Suprapubic skin (tissue), 4 donors: ENCODE measurements around a stretch of chr4.

DNA sequence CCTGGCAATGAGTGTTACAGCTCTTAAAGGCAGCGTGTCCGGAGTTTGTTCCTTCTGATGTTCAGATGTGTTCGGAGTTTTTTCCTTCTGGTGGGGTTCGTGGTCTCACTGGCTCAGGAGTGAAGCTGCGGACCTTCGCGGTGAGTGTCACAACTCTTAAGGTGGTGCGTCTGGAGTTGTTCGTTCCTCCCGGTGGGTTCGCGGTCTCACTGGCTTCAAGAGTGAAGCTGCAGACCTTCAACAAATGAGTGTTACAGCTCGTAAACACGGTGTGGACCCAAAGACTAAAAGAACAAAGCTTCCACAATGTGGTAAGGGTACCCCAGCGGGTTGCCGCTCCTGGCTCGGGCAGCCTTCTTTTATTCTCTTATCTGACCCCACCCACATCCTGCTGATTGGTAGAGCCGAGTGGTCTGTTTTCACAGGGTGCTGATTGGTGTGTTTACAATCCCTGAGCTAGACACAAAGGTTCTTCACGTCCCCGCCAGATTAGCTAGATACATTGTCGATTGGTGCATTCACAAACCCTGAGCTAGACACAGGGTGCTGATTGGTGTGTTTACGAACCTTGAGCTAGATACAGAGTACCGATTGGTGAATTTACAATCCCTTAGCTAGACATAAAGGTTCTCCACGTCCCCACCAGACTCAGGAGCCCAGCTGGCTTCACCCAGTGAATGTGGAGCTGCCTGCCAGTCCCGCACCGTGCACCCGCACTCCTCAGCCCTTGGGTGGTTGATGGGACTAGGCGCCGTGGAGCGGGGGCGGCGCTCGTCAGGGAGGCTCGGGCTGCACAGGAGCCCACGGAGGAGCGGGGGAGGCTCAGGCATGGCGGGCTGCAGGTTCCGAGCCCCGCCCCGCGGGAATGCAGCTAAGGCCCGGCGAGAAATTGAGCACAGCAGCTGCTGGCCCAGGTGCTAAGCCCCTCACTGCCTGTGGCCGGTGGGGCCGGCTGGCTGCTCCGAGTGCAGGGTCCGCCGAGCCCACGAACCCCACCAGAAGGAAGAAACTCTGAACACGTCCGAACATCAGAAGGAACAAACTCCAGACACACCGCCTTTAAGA lies 6.6 kb upstream of the TNIP2 start:
- PRO-cap = no peak
- RAMPAGE, long total RNA, 4 experiments = no peak in any of the 4 experiments

- PRO-cap = bidirectional peak, plus-strand start at chr4:2799017, minus-strand start at chr4:2798883
- RAMPAGE, long total RNA, 4 experiments = start-site peak on the plus strand in 3 of 4 experiments, at chr4:2798947-2799163 at its widest, 20 to 200 reads per replicate
Observed at GRCh38 chr4:2798338-2799237, 5.7 kb downstream of the SH3BP2 start.

GRCh38 chr4:2805509-2806166 lies 12.8 kb downstream of the SH3BP2 start:
- PRO-cap = no peak
- RAMPAGE, long total RNA, 4 experiments = no peak in any of the 4 experiments

DNA sequence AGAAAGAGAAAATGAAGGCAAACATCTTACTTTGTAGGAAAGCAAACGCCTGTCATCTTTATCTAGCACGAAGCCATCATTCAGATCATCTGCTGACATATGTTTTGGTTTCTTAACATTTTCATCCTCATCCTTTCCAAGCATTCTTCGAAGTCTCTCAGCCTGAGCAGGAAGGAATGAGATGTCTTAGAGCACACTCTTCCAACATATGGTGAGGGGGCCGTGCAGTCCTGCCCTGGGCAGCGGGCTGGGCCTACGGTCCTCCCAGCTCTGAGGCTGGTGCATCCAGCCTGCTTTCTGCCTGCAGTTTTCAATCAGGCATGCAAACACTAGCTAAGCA lies 12.2 kb downstream of the NOP14 start:
- PRO-cap = no peak
- RAMPAGE, long total RNA, 4 experiments = no peak in any of the 4 experiments

- PRO-cap = no peak
- RAMPAGE, long total RNA, 4 experiments = no peak in any of the 4 experiments
Observed at GRCh38 chr4:2956627-2957010, 6.6 kb downstream of the NOP14 start.

GRCh38 chr4:3037763-3038498 lies 36.5 kb upstream of the HTT start:
- PRO-cap = no peak
- RAMPAGE, long total RNA, 4 experiments = no peak in any of the 4 experiments

DNA sequence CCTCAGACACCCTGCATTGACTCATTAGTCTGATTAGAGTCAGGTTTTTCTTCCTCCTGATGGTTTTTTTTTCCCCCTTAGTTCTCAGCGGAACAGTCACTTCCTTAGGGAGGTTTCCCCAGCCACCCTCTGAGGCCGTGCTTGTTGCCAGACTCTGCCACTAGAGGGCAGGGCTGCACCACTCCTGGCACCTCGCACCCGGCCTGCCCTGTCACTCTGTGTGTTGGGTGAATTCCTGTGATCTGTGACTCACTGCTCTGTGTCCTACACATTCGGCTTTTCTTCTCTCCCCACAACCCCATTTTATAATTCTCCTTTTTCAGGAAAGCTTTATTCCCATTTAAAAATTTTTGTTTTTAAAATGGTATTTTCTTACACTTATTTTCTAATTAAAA lies 32.1 kb downstream of the HTT start:
- PRO-cap = no peak
- RAMPAGE, long total RNA, 4 experiments = no peak in any of the 4 experiments

GRCh38 chr4:3331258-3331863 lies 38.5 kb downstream of the RGS12 start:
- PRO-cap = no peak
- RAMPAGE, long total RNA, 4 experiments = no peak in any of the 4 experiments

- PRO-cap = no peak
- RAMPAGE, long total RNA, 4 experiments = no peak in any of the 4 experiments
Observed at GRCh38 chr4:3384271-3384816, 57.4 kb upstream of the HGFAC start.

- PRO-cap = no peak
- RAMPAGE, long total RNA, 4 experiments = no peak in any of the 4 experiments
Observed at GRCh38 chr4:3386549-3386971, 55.2 kb upstream of the HGFAC start.

DNA sequence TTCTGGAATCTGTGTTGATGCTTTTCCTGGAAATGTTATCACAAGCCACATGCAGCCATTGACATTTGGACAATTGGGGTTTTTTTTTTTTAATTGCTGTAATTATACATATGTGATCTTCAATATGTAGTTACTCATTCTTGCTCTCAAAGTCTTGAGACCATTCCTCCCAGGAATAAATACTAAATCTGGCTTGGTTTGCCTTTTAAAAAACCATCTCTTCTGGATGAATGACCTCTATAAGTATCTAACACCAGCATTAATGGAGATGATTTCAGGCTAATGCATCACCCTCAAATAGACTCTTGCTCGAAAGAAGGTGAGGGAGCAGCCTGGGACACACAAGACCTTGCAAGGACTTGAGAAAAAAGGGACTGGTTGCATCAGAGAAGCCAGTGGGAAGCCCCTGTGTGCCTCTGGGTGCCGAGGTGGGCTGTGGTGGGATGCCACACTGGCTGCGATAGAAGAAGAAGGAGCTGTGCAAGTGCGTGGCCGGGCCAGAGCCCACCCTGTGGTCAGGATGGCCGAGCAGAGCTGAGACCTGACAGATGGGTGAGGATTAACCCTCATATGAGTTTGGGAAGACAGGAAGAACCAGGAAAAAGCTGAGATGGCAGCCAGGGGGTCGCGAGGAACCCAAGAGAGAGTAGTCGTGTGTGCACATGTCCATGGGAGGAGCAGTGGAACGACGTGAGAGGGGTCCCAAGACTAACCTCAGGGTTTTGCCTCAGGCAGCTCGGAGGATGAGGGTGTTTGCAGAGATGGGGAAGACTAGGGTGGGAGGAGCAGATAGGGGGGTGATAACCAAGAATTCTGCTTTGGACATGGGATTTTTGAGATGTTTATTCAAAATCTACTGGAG lies 44.7 kb upstream of the HGFAC start:
- PRO-cap = unidirectional peak, plus-strand start at position 514 of the sequence
- RAMPAGE, long total RNA, 4 experiments = start-site peak on the plus strand in 1 of 4 experiments, centred at positions 272 to 421 of the sequence, 21 to 51 reads per replicate

- PRO-cap = no peak
- RAMPAGE, long total RNA, 4 experiments = no peak in any of the 4 experiments
Observed at GRCh38 chr4:3436986-3437361, 4.8 kb upstream of the HGFAC start.

DNA sequence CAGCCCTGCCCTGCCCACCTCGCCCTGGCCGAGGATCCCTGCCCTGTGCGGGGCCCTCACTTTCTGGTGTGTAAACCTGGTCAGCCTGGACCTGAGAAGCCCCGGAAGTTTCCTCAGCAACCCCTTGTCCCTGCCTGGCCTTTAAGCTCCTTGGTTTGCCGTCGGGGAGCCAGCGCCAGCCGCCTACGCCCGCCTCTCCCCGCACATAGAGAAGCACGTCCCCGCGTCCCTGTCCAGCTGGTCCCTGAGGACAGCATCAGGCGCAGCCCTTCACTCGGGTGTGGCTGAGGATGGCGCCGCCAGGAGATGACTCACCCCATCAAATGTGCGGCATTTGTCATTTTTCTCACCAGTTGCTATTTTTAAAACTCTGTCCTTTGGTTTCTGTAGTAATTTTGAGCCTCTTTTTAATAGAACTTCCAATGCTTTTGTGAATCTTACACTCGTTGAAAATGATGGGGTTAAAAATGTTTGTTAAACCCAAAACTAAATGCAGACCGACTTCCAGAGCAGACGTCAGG lies 113.1 kb upstream of the LRPAP1 start:
- PRO-cap = no peak
- RAMPAGE, long total RNA, 4 experiments = no peak in any of the 4 experiments

GRCh38 chr4:3746610-3746910 lies 19.6 kb upstream of the ADRA2C start:
- PRO-cap = no peak
- RAMPAGE, long total RNA, 4 experiments = no peak in any of the 4 experiments

DNA sequence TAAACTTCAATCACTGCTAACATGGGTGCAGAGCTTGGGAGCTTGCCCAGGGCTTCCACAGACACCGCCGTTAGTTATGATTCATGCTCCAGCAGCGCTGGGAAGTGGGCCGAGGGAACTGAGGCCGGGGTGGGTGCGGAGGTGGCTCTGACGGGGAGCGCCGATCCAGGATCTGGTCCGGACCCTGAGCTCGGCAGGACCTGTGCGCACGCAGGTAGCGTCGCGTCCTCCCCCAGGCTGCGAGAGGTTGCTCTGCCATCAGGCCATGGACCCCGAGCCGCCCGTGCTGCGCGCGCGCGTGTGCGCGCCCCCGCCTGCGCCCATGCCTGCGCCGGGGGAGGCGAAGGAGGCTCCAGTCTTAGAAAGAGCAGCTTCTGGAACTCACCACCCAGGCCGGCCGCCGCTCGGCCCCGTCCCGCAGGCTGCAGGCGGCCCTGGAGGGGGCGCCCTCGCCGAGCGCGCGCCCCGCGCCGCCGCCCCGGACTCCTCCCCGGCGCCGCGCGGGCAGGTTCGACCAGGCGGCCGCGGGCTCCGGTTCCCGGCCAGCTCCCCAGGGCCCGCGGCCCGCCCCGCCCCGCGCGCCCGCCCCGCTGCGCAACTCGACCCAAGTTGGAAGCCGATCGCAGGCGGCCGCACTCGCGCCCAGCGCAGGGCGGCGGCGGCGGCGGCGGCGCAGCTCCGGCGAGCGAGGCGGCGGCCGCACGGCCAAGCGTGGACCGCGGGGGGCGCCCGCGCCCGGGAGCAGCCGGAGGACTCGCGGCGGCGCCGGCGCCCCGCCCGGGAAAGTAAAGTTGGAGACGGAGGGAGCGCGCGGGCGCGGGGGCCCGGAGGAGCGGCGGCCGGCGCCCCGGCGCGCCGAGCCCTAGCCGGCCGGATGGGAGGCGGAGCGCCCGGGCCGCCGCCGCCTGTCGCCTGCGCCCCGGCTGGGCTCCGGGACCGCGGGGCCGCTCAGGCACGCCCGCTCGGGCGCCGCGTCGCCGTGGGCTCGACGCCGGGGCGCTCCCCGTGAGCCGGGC lies 596 bp upstream of the ADRA2C start:
- PRO-cap = unidirectional peak, plus-strand start at position 635 of the sequence
- RAMPAGE, long total RNA, 4 experiments = no peak in any of the 4 experiments

GRCh38 chr4:3784689-3785176 lies 18.5 kb downstream of the ADRA2C start:
- PRO-cap = no peak
- RAMPAGE, long total RNA, 4 experiments = no peak in any of the 4 experiments

- PRO-cap = no peak
- RAMPAGE, long total RNA, 4 experiments = no peak in any of the 4 experiments
Observed at GRCh38 chr4:3984647-3985206, 218.5 kb downstream of the ADRA2C start.

GRCh38 chr4:4395762-4396871 lies 9.2 kb downstream of the NSG1 start:
- PRO-cap = no peak
- RAMPAGE, long total RNA, 4 experiments = no peak in any of the 4 experiments

- PRO-cap = unidirectional peak, minus-strand start at chr4:4853652
- RAMPAGE, long total RNA, 4 experiments = no peak in any of the 4 experiments
Observed at GRCh38 chr4:4853290-4853807, 6.1 kb upstream of the MSX1 start.

GRCh38 chr4:5204668-5205310 lies 153.5 kb downstream of the STK32B start:
- PRO-cap = no peak
- RAMPAGE, long total RNA, 4 experiments = no peak in any of the 4 experiments